Mesenteric fat pad (tissue), 1 donor: ENCODE measurements around the genes KIF4A, GDPD2, FOXO4, CXorf65 and GJB1.

GRCh38 chrX:69136623-69137370 is 28.5 kb downstream of the PJA1 start:
- PRO-cap: no peak

GRCh38 chrX:69538299-69538738 is 34.2 kb downstream of the NALF2 start:
- PRO-cap: no peak

DNA sequence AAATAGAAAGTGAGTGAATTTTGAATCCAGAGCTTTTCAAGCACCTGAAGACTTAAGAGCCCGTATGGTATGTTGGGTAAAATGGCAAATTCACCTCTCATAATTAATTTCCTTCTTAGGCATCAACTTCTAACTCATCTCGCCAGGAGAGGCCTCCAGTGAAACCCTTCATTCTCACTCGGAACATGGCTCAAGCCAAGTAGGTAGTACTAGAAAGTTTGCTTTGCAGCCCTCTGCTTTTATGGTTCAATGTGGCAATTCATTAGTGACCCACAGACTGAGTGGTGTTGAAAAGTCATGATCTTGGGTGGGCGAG is 15.4 kb downstream of the IGBP1 start:
- PRO-cap: no peak

DNA sequence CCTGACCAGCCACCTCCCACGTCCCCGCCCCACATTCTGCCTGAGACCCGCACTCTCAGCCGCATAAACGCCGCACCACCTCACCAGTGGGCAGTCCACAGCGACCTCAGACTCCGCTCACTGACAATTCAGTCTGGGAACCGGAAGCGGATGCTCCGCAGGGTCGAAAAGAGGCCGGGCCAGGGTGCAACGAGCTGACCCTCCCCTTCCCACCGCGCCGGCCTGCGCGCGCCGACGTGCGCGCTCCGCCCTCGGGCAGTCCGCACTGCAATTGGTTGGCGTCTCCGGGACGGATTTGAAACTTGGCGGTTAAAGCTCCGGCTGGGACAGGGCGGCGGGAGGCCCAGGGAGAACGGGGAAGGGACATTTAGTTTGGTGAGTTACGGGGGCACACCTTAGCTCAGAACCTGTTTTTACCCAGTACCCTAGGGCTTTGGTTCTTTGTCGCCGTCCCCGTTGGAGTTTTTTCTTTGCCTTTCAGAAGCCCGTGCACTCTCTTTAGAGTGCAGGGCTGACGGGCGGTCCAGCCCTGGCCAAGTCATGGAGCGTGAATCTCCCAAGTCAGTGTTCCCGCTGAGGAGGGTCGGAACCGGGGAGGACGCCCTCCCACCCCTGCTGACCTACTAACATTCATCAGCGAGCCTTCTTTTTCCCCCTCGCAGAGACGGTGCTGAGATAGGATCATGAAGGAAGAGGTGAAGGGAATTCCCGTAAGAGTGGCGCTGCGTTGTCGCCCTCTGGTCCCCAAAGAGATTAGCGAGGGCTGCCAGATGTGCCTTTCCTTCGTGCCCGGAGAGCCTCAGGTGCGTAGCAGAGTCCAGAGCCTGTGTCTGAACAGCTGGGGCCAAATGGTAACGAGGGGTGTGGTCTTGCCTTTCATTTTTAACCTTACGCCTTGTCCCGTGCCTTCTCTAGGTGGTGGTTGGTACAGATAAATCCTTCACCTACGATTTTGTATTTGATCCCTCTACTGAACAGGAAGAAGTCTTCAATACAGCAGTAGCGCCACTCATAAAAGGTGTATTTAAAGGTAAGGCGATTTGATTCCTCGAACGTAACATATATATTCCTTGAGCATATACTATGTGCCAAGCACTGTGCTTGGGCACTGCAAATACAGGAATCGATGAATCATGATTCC is at the start of gene KIF4A:
Gene KIF4A (plus strand): TSS at position 329 of the 1,141 bp plus-strand sequence.
- PRO-cap: unidirectional peak, minus-strand start at position 135 of the sequence

- PRO-cap: no peak
Observed at GRCh38 chrX:70422883-70423618, at the start of gene GDPD2. Gene GDPD2, plus strand, starts transcription at chrX:70423314.

GRCh38 chrX:70455403-70456514 is 11.1 kb downstream of the DLG3 start:
- PRO-cap: no peak

DNA sequence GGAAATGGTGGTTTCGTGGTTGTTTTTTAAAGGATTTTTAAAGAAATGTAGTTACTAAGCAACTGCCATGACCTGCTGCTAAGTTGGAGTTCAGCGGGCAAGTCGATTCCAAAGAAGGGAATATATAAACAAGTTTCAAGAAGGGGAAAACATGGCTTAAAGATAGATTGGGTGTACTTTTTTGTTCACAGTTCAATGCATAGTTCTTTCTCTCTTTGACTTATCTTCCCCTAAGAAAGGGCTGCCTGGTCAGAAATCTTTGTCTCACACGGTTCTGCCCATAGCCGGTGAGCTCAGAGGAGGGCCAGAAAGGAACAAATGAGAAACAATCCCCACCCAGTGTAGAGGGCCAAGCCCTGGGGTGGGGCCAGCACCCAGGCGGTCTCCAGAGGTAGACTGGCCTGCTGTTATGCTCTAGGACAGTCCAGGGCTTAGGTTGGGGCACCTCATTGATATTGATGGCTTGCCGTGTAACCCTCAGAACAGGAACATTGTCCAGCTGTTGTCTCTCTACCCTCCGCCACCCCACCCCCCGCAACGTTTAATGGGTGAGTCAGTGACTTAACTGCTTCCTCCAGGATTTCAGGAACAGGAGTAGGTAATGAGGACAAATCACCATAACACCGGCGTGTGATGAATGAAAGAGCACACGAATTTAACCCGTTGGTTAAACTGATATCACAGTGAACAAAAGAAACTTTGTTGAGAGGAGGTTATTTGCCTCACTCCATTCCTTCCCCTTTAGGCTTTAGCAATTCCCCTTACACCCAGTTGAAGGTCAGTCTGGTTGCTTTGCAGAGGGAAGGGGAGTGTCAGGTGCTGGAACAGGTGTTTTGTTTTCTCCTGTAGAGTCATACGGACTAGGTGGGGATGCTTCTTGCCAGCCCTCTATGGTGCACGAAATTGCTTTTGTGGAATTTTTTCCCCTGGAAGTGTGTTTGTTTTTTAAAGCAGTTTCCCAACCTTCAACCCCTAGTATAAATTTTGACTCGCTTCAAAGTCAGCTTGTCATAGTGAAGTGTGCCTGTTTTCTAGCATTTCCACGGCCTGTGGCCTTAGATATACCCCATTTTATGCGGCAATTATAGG is 32.8 kb downstream of the DLG3 start:
- PRO-cap: no peak

- PRO-cap: no peak
Observed at GRCh38 chrX:70502262-70502816, 57.7 kb downstream of the DLG3 start.

- PRO-cap: no peak
Observed at GRCh38 chrX:70999872-71000484, 68.2 kb downstream of the SNX12 start.

- PRO-cap: no peak
Observed at GRCh38 chrX:71060543-71060970, 7.6 kb downstream of the SNX12 start.

GRCh38 chrX:71095514-71096734 is at the start of gene FOXO4:
Gene FOXO4, plus strand, starts transcription at chrX:71095851.
- PRO-cap: bidirectional peak, plus-strand start at chrX:71095843, minus-strand start at chrX:71095766; unidirectional peak, plus-strand start at chrX:71096149; unidirectional peak, plus-strand start at chrX:71096176

DNA sequence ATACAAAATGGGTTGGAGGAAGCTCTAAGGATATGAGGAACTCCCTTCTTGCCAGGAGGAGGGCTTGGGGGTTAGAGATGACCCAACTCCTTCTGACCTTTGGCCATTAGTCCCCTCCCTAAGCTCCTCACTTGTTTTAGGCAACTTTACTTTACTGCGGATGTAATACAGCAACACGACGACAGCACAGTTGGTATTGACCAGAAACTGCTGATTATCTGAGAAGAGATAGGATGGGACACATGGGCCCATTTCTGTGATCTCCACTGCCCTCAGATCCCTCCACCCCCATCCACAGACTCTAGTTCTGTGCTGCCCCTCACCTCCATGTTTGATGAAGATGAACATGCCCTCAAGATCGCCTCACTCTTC is 345 bp downstream of the CXorf65 start:
- PRO-cap: no peak

DNA sequence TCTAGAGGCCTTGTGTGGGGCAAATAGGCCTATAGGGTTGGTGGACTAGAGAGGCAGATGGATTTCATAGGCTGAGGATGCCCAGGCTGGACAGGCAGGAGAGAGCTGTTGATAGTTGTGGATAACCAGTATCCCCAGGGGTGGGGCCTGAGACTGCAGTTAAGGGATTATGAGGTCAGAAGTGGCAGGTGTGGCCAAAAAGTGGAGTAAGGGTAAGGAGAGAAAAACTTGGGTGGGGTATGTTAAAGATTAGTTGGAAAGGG is at the start of gene CXorf65:
Gene CXorf65 (minus strand): TSS at position 123 of the 263 bp plus-strand sequence.
- PRO-cap: no peak

DNA sequence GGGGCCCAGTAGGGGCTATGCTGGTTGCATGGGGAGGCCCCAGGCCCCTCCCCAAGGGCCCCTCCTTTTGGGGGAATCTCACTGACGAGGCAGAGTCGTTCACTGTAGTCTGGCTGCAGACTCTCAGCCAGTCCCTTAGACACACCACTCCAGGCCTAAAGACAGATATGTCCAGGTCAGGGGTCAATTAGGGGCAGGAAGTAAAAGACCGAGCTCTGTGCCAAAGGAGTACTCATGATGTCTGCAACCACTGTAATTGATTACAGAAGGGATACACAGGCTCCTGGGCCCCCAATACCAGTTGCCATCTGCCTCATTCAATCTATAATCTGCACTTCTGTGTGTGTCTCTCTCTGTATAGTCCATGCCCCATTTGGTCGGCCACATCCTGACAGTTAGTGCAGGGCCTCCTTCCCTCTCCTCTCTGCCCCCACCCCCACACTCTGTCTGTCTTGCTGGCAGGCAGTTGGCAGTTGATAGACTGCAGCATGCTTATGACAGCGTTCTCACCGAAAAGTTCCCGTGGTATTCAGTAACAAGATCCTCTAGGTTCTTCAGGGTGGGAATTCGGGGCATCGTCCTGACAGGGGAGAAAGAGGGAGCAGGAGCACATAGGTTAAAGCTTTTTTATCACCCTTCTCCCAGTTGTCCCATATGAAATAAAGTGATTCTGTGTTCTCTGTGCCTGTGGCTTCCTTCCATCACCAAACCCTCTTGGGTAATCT is 1.4 kb upstream of the CXorf65 start:
- PRO-cap: no peak

GRCh38 chrX:71144005-71144564 is 556 bp upstream of the NLGN3 start:
- PRO-cap: no peak

DNA sequence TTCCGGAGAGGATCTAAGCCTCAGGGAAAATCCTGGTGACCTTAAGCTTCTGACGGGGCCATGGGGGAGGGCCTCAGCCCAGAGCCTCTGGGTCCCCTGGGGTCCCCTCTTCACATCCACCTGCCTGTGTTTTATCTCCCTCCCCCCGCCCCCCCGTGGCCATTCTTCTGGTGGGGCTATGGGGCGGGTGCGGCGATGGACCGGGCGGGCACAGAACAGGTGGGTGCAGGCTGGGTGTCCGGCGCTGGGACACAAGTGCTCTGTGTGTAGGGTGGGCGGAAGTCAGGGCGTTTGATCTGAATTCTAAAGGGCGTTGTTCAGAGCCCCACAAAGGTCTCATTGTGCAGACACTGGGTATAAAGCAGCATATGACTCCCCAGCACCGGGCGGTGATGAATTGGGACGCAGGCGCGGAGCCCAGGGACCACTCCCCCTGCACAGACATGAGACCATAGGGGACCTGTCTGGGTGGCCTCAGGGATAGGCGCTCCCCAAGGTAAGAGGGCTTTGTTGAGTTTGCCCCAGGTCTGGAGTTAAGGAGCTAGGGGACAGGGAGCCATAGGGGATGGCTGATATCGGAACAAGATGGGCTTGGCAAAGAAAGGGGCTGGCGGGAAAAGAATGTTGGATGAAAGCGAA is at the start of gene GJB1:
Gene GJB1 (plus strand): TSS at position 385 of the 639 bp plus-strand sequence.
- PRO-cap: no peak

- PRO-cap: no peak
Observed at GRCh38 chrX:71540965-71541802, 8.3 kb downstream of the OGT start.

DNA sequence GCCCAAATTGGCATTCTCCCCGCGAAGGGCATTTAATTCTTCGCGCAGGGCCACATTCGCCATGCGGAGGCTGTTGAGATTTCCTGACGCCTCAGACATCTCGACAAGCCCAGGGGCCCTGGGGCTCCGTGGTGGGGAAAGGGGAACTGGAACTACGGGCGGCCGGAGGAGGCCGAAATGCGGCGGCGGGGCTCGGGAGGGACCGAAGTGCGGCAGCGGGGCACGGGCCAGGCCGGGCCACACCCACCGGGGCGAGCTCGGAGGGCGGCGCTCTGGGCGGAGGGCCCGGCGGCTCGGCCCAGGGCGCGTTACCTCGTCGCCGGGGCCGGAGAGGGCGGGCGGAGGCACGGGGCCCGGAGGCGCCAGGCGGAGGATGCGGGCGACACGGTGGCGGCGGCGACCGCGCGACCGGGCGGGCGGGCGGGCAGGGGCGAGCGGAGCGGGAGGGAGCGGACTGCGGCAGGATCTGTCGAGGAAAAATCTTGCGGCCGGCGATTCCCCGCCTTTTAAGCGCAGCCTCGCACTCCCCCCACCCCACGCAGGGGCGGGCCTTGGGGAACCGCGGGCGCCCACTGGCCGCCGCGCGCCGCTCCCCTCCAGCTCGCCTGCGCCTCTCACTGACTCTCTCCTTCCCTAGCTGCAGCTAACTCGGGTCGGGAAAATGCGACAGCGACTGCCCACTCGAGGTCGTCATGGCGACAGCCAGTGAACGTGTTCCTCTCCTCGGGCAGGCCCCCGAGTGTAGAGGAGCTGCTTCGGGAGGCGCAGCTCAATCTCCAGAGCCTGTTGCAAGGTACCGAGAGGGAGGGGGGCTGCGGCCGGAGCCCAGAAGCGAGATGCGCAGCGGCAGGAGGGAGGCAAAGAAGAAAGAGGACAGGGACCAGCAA is 49.9 kb upstream of the PIN4 start:
- PRO-cap: unidirectional peak, minus-strand start at position 480 of the sequence; unidirectional peak, minus-strand start at position 619 of the sequence

DNA sequence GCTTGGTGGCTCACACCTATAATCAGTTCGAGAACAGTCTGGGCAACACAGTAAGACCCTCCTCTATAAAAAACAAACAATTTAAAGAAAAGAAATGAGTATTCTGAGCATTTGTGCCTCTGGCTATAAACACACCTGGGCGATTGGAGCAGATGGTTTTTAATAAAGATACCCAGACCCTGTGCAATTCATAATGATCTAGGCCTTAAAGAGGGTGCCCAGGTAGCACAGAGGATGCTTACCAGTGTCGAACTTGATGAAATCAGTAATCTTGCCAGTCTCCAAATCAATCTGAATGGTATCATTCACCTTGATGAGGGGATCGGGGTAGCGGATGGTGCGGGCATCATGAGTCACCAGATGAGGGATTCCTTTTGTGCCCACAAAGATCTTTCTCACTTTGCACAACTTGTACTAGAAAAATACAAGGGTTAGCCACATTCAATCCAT is 3.5 kb downstream of the RPS4X start:
- PRO-cap: no peak

- PRO-cap: no peak
Observed at GRCh38 chrX:72308854-72309411, 3.2 kb upstream of the CITED1 start.